ENCODE results near the genes SHMT2, MBD6, KIF5A and ATP23.

- PRO-cap, result unidirectional peak, plus-strand start at chr12:57229740
- RAMPAGE, long total RNA, 5 experiments, result start-site peak on the plus strand in 5 of 5 experiments, at chr12:57229683-57229790 at its widest, 37 to 122 reads per replicate
- RRBS, result no CpG with 5 or more reads among the region's 22 CpGs
These were observed at the start of gene SHMT2 for GRCh38 chr12:57229403-57229869. Gene SHMT2, plus strand, starts transcription at chr12:57229711.

- PRO-cap, result bidirectional peak, plus-strand start at chr12:57230167, minus-strand start at chr12:57230157
- RAMPAGE, long total RNA, 5 experiments, result start-site peak on the plus strand in 1 of 5 experiments, at chr12:57230086-57230363 at its widest, 27 reads per replicate
- RRBS, result 3% methylated on average over 6 of the region's 24 CpGs
These were observed 379 bp downstream of the SHMT2 start for GRCh38 chr12:57229870-57230310.

- PRO-cap, result bidirectional peak, plus-strand start at chr12:57242916, minus-strand start at chr12:57242765
- RAMPAGE, long total RNA, 5 experiments, result no peak in any of the 5 experiments
- RRBS, result 2% methylated on average over 20 of the region's 52 CpGs
These were observed 5.4 kb upstream of the NDUFA4L2 start for GRCh38 chr12:57242017-57242991.

- PRO-cap, result no peak
- RAMPAGE, long total RNA, 5 experiments, result no peak in any of the 5 experiments
- RRBS, result 4% methylated on average over 7 of the region's 31 CpGs
These were observed 1.1 kb downstream of the GLI1 start for GRCh38 chr12:57460373-57461385.

GRCh38 chr12:57475146-57475645, 4.5 kb downstream of the ARHGAP9 start:
- PRO-cap, result unidirectional peak, minus-strand start at chr12:57475458
- RAMPAGE, long total RNA, 5 experiments, result start-site peak on the minus strand in 2 of 5 experiments, at chr12:57475236-57475932 at its widest, 19 to 72 reads per replicate
- RRBS, result 14% methylated on average over 20 of the region's 39 CpGs

GRCh38 chr12:57477633-57478805, 1.6 kb downstream of the ARHGAP9 start:
- PRO-cap, result unidirectional peak, plus-strand start at chr12:57478176; unidirectional peak, plus-strand start at chr12:57478616
- RAMPAGE, long total RNA, 5 experiments, result start-site peak on the minus strand in 2 of 5 experiments, at chr12:57477814-57477902 at its widest, 21 to 31 reads per replicate
- RRBS, result no CpG with 5 or more reads among the region's 14 CpGs

DNA sequence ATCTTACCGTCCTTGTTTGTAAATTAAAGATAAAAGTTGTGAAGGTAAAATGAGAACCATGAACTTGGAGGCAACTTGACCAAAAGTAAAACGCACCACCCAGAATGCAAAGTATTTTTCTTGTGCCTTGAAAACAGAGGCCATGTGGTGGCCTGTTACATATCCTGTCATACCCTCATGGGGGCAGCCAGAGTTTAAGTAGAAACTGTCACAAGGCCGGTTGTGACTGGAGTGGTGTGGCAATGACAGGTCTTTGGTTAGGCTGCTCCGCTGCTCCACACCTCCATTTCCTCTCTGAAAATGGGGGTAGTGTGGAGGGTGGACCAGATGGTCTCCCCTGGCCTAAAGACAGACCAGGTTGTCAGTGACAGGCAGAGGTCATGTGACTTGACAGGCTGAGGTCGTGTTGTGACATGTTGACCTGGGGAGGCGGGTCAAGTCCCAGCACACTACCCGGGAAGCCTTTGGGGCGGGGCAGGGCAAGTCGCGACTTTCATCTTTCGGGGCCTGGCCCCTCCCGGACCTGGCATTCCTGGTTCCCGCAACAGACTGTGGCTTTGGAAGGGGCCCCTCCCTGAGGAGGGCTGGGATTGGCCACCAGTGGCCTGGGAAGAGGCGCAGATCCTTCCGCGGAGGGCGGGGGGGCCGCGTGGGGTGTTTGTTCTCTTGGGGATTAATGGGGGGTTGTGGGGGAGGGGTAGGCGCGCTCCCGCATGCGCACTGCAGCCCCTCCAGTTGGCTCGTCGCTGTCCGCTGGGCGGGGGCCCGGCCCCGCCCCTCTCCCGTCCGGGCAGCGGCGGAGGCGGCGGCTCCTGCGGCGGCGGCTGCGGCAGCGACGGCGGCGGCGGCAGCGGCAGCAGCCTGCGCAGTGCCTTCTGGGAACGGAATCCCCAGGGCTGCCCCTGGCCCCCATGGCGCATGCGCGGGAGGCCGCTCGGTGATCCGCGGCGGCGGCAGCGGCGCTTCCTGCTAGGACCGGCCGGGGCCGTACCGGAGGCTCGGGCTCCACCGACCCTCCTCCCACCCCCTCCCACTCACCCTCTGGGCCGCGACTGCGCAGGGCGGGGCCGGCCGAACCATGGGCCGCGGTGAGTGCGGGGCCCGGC, at the start of gene MBD6:
MBD6 (plus strand) TSS at position 901 of the 1,106 bp plus-strand sequence.
- PRO-cap, result bidirectional peak, plus-strand start at position 223 of the sequence, minus-strand start at position 171 of the sequence; bidirectional peak, plus-strand start at position 286 of the sequence, minus-strand start at position 296 of the sequence; bidirectional peak, plus-strand start at position 927 of the sequence, minus-strand start at position 525 of the sequence
- RAMPAGE, long total RNA, 5 experiments, result start-site peak on the plus strand in 5 of 5 experiments, centred at positions 910 to 1,046 of the sequence, 8 to 211 reads per replicate
- RRBS, result 2% methylated on average over 14 of the region's 74 CpGs

GRCh38 chr12:57545169-57545793, 1.7 kb downstream of the DCTN2 start:
- PRO-cap, result no peak
- RAMPAGE, long total RNA, 5 experiments, result start-site peak on the minus strand in 1 of 5 experiments, at chr12:57545399-57545617 at its widest, 6 reads per replicate
- RRBS, result no CpG with 5 or more reads among the region's 3 CpGs

DNA sequence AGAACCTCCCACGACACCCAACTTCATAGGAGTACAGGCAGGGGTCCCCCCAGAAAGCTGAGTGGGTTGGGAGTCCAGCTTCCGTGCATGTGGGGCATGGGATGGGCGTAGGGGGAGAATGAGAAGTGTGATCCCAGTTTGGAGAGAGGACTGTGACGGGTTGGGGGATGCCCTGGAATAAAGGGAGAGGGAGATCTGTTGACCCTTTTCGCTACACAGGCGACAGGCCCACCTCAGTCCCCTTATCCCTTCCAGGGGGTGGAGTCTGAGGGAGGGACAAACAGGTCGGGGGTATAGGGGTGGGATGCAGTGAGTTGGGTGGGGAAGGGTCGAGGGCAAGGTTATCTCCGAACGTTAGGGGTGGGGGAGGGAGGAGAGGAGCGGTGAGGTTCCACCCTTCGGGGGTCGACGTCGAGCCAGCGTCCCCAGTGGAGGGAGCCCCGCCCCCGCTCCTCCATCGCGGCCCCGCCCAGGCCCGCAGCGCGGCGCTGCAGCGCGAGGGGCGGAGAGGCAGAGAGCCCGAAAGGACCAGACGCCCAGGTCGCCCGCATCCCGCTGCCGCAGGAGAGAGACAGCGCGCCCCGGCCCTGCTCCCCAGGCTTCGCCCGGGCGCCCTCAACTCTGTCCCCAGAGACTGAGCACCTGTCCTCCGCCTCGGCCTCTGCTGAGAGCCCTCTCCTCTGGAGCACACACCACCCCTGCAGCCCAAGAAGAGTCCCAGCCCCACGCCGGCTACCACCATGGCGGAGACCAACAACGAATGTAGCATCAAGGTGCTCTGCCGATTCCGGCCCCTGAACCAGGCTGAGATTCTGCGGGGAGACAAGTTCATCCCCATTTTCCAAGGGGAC, at the start of gene KIF5A:
KIF5A (plus strand) TSS at position 513 of the 851 bp plus-strand sequence.
- PRO-cap, result bidirectional peak, plus-strand start at position 513 of the sequence, minus-strand start at position 427 of the sequence
- RAMPAGE, long total RNA, 5 experiments, result start-site peak on the plus strand in 1 of 5 experiments, centred at position 512 of the sequence, 8 reads per replicate
- RRBS, result 6% methylated on average over 8 of the region's 49 CpGs

GRCh38 chr12:57603807-57604309, 766 bp upstream of the DTX3 start:
- PRO-cap, result bidirectional peak, plus-strand start at chr12:57604019, minus-strand start at chr12:57603963
- RAMPAGE, long total RNA, 5 experiments, result no peak in any of the 5 experiments
- RRBS, result no CpG with 5 or more reads among the region's 4 CpGs

- PRO-cap, result no peak
- RAMPAGE, long total RNA, 5 experiments, result no peak in any of the 5 experiments
- RRBS, result no CpG with 5 or more reads among the region's 5 CpGs
These were observed 1.1 kb downstream of the ARHGEF25 start for GRCh38 chr12:57612235-57612768.

GRCh38 chr12:57726464-57727284, 11.9 kb downstream of the AGAP2 start:
- PRO-cap, result unidirectional peak, plus-strand start at chr12:57726689; bidirectional peak, plus-strand start at chr12:57726729, minus-strand start at chr12:57726727; bidirectional peak, plus-strand start at chr12:57726885, minus-strand start at chr12:57726793
- RAMPAGE, long total RNA, 5 experiments, result no peak in any of the 5 experiments
- RRBS, result 11% methylated on average over 24 of the region's 93 CpGs

DNA sequence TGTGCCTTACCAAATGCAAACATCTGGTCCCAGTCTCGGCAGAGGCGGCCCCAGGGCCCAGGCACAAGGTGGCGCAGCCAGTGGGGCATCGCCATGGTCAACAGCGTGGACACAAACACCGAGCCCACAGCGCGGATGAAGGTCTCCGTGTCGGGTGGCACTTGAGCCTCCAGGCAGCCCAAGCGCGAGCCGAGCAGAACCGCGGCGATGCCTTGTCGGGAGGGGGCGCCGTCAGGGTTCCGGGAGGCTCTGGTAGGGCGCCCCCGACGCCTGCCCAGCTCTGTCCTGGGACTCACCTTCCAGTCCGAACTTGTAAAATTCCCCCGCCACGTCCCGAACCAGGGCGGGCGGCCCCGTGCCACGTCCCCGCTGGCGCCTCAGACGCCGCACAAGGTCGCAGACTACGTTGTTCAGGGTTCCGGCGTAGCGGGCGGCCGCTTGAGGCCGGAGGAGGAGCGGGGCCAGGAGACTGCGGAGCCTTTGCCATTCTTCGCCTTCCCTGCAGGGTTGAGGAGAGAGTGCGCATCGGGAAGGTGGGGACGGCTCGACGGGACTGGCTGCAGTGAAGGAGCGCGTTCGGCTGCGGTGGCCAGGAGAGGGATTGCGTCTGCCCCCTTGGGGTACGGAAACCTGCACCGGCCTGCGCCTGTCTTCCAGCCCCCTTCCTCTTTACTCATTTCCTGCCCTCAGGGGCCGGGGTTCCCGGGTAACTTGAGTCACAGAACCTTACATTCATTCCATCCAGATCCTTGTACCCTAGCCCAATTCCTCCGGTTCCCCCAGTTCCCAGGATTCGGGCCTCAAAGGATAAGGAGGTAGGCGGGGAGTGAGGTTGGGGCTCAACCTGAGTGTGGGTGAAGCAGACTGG, 1.6 kb downstream of the CYP27B1 start:
- PRO-cap, result no peak
- RAMPAGE, long total RNA, 5 experiments, result no peak in any of the 5 experiments
- RRBS, result 2% methylated on average over 4 of the region's 64 CpGs

DNA sequence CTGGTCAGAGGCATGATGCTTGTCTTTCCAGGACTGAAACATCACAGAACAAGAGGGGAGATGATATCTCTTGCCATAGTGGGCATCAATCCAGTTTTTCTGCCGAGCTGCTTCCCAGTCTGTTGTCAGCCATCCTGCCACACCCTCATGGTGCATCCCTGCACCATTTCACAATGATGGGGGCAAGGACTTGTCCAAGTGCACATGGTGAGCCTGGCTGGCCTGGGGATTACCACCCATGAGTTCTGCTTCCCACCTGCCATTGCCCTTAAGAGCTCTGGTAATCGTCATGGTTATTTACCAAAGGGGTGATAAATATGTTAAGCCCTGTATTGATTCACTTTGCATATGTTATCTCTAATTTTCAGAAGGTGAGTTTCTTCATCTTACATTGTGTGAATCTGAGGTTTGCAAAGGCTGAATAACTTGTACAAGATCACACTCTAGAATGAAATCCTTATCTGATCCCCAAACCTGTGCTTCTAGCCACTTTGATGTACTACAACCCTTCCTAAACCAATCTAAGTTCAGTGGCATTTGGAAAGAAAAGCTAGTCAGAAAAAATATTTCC, 2.4 kb downstream of the AVIL start:
- PRO-cap, result no peak
- RAMPAGE, long total RNA, 5 experiments, result no peak in any of the 5 experiments
- RRBS, result no CpG with 5 or more reads among the region's 2 CpGs

- PRO-cap, result no peak
- RAMPAGE, long total RNA, 5 experiments, result start-site peak on the minus strand in 1 of 5 experiments, at chr12:57820166-57820374 at its widest, 33 reads per replicate
- RRBS, result no CpG with 5 or more reads among the region's 11 CpGs
These were observed 1.5 kb upstream of the AVIL start for GRCh38 chr12:57819827-57820542.

- PRO-cap, result bidirectional peak, plus-strand start at chr12:57847221, minus-strand start at chr12:57846944
- RAMPAGE, long total RNA, 5 experiments, result no peak in any of the 5 experiments
- RRBS, result 1% methylated on average over 4 of the region's 18 CpGs
These were observed 526 bp upstream of the CTDSP2 start for GRCh38 chr12:57847103-57847407.

GRCh38 chr12:57864360-57864880, 17.9 kb upstream of the CTDSP2 start:
- PRO-cap, result no peak
- RAMPAGE, long total RNA, 5 experiments, result no peak in any of the 5 experiments
- RRBS, result no CpG with 5 or more reads among the region's 5 CpGs

DNA sequence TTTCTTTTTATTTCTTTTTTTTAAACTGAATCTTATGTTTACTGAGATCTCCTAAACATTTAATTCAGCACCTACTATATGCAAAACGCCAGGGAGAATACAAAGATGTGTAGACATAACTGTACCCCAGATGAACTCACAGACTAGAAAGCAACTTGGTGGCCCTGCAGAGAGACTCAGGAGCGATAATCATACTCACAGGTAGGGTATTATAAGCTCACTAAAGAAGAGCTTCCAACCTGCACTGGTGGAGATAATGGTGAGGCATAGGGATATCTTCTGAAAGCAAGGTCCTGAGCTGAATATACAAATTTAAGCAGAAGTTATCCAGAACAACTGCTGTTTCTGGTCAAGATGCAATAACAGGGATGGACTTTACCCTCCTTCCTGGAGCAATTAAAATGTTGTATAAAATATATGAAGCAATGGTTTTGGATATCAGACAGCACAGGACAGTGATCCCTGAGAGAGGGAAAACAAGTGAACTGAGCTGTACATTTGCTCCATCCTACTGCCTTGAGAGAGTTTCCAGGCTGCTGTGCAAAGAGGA, 35.9 kb upstream of the CTDSP2 start:
- PRO-cap, result no peak
- RAMPAGE, long total RNA, 5 experiments, result no peak in any of the 5 experiments
- RRBS, result no CpG with 5 or more reads among the region's 2 CpGs

DNA sequence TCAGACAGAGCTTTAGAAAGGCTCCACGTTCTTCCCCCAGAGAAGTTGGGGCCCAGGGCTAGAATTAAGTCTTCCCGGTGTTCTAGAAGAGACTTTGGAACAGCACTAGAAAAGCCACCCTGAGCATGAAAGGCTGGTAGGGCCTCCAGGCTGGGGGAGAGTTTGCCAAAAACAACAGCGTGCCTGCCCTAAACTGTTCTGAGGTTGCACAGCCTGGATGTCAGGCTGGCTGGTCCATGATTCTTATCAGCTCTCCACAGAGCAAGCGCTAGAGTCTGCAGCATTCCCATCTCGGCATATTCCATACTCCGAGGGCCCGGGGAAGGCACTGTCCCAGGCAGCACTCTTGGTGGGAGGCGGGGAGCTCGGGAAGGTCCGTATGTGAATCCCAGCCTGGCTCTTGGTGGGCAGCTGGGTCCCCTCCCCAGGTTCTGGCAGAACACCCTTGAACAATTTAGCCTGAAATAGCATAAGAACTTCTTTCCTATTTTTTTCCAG, 41.5 kb upstream of the CTDSP2 start:
- PRO-cap, result no peak
- RAMPAGE, long total RNA, 5 experiments, result no peak in any of the 5 experiments
- RRBS, result no CpG with 5 or more reads among the region's 10 CpGs

- PRO-cap, result bidirectional peak, plus-strand start at chr12:57941646, minus-strand start at chr12:57941398; unidirectional peak, minus-strand start at chr12:57941796
- RAMPAGE, long total RNA, 5 experiments, result start-site peak on the plus strand in 5 of 5 experiments, at chr12:57941492-57941797 at its widest, 7 to 74 reads per replicate
- RRBS, result no CpG with 5 or more reads among the region's 60 CpGs
These were observed at the start of gene ATP23 for GRCh38 chr12:57941081-57942028. Gene ATP23, plus strand, starts transcription at chr12:57941567.

All from stomach (tissue), 7 donors.